Thoracic aorta endothelial cell (primary cell): ENCODE data around the genes TMEM131, COA5 and LYG1.

GRCh38 chr2:97302925-97303216 is 189.9 kb downstream of the ANKRD36 start:
- CAGE, long polyA plus RNA = no peak

DNA sequence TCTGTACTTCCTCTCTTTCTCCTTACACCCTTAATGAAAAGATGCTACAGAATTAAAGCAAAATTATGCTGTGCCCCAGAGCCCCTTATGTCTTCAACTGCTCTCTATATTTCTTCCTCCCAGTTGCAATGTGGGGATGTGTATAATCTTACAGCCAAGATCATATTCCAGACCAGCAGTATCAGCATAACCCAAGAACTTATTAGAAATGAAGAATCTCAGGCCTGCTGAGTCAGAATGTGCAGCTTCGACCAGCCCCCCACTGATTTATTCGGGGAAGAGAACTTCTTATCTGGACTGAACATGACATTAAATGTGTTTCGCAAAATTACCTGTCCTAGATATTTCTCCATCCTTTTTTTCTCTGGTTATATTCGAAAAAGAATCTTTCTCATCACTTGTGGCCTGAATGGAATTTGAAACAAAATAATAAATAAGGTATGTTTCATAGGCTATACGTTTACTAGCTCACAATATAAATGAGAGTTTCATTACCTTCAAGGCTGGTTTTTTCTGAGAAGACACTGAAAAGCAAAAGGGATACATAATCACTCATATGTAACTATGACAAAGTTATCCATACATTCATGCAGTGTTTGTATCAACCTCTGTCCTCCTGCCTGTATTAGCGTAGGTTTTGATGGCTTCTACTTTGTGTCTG is 38.6 kb downstream of the ANKRD36B start:
- CAGE, long polyA plus RNA = no peak

DNA sequence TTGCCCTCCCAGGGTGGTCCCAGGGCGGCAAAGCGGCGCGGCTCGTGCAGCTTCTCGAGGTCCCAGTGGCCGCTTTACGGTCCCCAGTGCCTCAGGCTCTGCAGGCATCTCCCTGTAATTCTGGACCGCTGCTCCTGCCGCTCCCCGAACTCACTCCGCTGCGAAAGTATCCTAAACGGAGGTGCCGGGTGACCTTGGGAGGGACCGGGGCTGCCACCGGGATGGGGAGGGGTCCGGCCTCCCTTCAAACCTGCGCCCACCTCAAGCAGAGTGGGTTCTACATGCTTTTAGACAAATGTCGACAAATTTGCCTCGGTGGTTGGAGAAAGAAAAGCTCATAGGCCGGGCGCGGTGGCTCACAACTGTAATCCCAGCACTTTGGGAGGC is 357 bp downstream of the COX5B start:
- CAGE, long polyA plus RNA = no peak

- CAGE, long polyA plus RNA = no peak
Measured at GRCh38 chr2:97994723-97995759, 707 bp downstream of the TMEM131 start.

GRCh38 chr2:97995760-97996476 is at the start of gene TMEM131:
Gene TMEM131 (minus strand): TSS chr2:97995948.
- CAGE, long polyA plus RNA = no peak

DNA sequence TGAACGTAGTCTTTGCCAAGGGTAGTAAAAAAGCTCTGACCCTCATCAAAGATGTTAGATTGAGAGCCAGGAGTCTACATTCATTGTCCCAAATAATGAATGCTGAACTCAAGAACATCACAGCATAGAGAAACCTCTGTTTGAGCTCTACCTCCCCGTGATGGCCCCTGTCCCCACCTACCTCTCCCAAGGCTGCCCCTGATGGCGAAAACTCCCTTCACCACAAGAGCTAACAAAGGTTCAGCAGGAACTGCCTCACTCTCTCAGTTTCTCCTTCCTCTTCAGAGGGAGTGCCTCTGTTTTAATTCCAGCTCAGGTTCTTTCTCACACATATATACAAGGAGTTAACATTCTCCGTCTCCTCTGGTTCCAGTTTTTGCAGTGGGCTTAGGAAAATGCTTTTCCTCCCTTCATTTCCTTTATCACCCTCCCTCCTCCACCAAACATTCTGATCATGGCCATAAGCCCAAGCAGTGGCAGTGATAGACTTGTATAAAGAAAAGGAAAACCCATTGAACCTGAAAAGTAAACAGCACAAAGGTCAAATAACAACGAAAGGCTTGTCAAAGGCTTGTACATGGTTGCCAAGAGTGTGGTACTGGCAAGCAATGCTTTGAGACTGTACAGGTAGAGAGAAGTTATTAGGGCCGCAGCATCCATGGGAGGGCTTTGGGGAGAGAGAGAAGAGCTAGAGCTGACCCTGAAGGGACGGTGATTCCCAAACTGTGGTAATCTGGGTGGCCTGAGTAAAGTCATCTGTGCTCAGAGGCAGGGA is 2.3 kb upstream of the VWA3B start:
- CAGE, long polyA plus RNA = no peak

DNA sequence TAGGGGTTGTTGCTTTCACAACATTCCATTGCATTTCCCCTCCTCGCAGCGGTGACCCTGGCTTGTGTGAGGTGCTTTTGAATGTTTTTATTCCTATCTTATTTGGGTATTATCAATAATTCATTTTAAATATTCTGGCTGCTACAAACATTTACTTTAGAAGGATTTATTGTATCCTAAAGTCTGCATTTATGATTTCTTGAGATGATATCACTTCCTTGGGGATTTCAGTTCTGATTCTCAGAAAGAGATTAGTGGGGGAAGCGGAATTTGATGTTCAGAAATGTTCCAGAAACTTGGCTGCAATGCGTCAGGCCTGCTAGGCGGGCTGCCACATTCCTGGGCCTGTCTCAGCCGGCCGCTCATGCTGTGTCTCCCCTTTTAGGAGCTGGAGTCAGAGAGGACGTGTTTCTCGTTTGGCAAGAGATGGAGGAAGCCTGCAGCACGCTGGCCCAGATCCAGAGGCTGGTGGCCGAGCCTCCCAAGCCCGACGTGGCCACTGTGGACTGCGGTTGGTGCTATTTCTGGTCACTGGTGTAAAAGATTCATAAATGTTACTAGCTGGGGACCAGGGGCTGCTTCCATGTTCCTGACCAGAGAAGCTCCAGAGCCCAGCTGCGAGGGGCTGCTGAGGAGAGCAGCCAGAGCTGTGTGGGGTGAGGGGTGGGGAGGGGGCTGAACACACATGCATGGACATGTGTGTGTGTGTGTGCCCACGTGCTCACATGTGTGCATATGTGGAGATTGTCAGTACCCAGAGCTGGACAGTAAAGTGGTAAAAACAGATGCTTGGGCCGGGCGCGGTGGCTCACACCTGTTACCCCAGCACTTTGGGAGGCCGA is 75.7 kb downstream of the VWA3B start:
- CAGE, long polyA plus RNA = no peak

DNA sequence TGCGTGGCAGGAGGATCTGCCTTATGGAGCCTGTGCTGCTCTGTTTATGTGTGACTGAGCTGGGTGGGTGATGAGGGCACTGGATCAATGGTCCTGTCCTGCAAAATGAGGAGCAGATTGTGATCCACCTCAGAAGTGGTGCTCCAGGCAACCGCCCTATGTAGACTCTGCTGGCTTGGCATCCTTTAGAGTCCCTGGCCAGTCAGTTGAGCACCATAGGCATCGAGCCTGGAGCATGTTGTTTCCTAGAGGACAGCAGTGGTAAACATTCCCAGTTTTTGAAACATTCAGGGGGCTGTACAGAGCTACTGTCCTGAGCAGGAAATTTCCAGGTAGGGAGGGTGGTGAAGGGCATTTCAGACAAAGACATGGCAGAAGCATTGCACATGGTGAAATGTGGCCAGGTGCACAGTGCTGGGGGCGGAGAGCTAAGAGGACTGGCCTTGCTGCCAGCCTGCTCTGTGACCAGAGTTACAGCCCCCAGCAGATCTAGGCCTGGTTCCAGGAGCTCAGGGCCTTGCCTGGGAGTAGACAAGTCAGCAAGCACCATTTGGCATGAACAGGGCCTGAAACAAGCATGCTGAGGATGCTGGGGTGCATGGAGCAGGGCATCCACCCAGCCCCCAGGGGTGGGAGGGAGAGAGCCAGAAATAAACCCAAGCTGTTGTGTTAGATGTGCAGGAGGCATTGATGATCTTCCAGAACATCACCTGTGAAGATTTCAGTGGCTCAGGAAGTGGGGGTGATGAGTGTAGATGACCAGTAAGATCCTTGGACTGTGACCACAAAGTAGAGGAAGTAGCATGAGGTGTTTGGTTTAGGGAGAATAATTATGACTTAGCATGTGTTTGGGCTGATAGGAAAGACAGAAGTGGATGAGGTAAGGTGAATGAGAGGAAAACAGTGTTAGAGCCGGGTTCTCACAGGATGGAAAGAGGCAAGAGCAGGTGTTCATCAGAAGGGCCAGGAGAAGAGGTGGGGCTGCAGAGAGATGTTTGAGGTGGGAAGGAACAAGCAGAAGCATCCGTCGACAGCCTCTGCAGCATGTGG is 61.2 kb downstream of the COA5 start:
- CAGE, long polyA plus RNA = no peak

GRCh38 chr2:98583977-98584736 is 24.2 kb downstream of the COA5 start:
- CAGE, long polyA plus RNA = no peak

- CAGE, long polyA plus RNA = no peak
Measured at GRCh38 chr2:98608005-98608735, at the start of gene COA5. Gene COA5 (minus strand): TSS chr2:98608512.

GRCh38 chr2:98769573-98770666 is 39.0 kb upstream of the MGAT4A start:
- CAGE, long polyA plus RNA = no peak

DNA sequence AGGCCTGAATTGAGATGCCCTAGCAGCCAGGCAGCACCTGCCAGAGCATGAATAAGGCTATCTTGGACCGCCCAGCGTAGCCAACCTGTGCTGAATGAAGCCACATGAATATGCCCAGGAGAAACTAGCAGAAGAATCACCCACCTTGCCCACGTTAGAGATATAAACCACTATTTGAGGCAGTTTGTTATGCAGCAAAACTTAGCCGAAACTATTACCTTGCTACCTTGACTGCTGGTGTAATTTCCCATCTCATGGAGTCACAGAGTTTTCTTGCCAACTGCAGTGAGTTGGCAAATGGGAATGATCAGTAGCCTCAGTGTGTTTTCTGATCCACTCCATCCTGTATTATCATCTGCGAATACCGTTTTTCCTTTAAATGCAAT is 676 bp downstream of the TSGA10 start:
- CAGE, long polyA plus RNA = no peak

- CAGE, long polyA plus RNA = no peak
Measured at GRCh38 chr2:99301001-99301513, at the start of gene LYG1. Gene LYG1 (minus strand): TSS chr2:99301197.

GRCh38 chr2:99405214-99405801 is 68.1 kb downstream of the EIF5B start:
- CAGE, long polyA plus RNA = no peak

GRCh38 chr2:99867502-99868051 is 274.8 kb downstream of the AFF3 start:
- CAGE, long polyA plus RNA = no peak

- CAGE, long polyA plus RNA = no peak
Measured at GRCh38 chr2:99996880-99997295, 145.5 kb downstream of the AFF3 start.

- CAGE, long polyA plus RNA = no peak
Measured at GRCh38 chr2:99997350-99997810, 145.0 kb downstream of the AFF3 start.

- CAGE, long polyA plus RNA = no peak
Measured at GRCh38 chr2:100107977-100108523, 34.3 kb downstream of the AFF3 start.

DNA sequence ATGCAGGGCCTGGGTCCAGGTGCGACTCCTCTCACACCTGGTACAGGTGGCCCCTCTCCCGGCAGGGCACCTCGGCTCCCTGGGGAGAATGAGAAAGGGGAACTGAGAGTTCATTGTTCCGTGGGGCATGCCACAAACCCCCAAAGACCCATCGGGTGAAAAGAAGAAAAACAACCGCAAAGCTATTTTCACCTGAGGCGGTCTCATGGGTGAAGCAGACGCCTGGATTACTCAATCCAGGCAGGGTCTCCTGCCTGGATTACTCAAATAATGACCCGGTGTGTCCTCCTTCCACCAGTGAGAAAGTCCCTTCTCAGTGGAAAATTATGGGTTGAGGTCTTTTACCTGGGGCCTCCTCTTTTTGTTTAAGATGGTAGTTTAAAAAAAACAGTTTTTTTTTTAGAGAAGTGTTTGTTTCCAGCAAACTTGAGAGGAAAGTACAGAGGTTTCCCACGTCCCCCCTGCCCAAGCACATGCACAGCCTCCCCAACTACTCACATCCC is 74.6 kb downstream of the LONRF2 start:
- CAGE, long polyA plus RNA = no peak

- CAGE, long polyA plus RNA = no peak
Measured at GRCh38 chr2:100394267-100394614, 23.2 kb downstream of the CHST10 start.